ENCODE measurements around the gene VAV3.

- RRBS: no CpG with 5 or more reads among the region's 2 CpGs
Measured at GRCh38 chr1:99969353-99969551, 544 bp upstream of the SLC35A3 start.

- RRBS: no CpG with 5 or more reads among the region's 3 CpGs
Measured at GRCh38 chr1:100186784-100186983, 8.6 kb upstream of the LRRC39 start.

- RRBS: no CpG with 5 or more reads among the region's 3 CpGs
Measured at GRCh38 chr1:100279204-100279873, 13.3 kb downstream of the RTCA start.

GRCh38 chr1:100400394-100401081, 48.2 kb downstream of the CDC14A start:
- RRBS: no CpG with 5 or more reads among the region's 2 CpGs

DNA sequence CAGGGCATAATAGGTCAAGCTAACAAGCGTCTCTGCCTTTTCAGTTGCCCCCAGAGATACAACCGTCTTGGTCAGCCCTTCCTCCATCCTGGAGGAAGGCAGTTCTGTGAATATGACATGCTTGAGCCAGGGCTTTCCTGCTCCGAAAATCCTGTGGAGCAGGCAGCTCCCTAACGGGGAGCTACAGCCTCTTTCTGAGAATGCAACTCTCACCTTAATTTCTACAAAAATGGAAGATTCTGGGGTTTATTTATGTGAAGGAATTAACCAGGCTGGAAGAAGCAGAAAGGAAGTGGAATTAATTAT, 12.8 kb downstream of the VCAM1 start:
- RRBS: no CpG with 5 or more reads among the region's 4 CpGs

DNA sequence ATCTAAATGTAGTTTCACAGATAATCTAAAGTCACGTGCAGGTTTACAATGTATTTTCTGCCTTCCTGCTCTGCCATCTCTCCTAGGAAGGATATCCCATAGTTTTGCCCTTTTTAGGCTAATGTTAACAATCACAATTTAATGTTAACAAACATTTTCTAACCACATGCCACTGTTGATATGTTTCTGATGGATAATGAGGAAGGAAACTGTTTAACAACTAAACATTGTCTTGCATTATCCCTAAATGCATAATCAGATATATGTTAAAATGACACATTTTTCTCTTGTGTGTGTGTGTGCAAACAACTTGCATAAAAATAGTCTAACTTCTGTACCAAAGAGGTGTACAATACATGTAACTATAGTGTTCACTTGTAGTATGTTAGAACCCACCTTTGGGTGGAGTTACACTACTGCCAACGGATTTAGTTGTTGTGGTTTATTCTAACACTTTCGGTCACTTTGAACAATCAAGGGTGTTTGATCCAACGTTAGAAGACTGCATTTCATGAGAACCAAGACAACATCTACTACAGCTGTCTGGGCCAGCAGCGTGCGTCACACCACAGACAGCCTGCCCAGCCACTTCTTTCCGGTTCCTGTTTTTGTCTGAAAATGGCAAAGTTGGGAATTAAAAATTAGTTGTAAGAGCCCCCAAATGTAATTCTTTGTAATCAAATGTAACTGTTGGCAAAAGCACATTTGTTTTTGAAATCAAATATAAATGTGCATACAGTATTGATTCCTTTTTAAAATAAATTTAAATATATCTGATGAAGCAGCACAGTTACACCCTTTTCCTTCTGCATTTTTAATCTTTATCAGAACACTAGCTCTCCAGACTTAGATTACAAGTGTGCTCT, 86.4 kb upstream of the DPH5 start:
- RRBS: no CpG with 5 or more reads among the region's 7 CpGs

- RRBS: no CpG with 5 or more reads among the region's 3 CpGs
Measured at GRCh38 chr1:101162452-101162753, 74.4 kb upstream of the S1PR1 start.

DNA sequence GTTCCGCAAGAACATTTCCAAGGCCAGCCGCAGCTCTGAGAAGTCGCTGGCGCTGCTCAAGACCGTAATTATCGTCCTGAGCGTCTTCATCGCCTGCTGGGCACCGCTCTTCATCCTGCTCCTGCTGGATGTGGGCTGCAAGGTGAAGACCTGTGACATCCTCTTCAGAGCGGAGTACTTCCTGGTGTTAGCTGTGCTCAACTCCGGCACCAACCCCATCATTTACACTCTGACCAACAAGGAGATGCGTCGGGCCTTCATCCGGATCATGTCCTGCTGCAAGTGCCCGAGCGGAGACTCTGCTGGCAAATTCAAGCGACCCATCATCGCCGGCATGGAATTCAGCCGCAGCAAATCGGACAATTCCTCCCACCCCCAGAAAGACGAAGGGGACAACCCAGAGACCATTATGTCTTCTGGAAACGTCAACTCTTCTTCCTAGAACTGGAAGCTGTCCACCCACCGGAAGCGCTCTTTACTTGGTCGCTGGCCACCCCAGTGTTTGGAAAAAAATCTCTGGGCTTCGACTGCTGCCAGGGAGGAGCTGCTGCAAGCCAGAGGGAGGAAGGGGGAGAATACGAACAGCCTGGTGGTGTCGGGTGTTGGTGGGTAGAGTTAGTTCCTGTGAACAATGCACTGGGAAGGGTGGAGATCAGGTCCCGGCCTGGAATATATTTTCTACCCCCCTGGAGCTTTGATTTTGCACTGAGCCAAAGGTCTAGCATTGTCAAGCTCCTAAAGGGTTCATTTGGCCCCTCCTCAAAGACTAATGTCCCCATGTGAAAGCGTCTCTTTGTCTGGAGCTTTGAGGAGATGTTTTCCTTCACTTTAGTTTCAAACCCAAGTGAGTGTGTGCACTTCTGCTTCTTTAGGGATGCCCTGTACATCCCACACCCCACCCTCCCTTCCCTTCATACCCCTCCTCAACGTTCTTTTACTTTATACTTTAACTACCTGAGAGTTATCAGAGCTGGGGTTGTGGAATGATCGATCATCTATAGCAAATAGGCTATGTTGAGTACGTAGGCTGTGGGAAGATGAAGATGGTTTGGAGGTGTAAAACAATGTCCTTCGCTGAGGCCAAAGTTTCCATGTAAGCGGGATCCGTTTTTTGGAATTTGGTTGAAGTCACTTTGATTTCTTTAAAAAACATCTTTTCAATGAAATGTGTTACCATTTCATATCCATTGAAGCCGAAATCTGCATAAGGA, 3.3 kb downstream of the S1PR1 start:
- RRBS: 53% methylated on average over 8 of the region's 38 CpGs

DNA sequence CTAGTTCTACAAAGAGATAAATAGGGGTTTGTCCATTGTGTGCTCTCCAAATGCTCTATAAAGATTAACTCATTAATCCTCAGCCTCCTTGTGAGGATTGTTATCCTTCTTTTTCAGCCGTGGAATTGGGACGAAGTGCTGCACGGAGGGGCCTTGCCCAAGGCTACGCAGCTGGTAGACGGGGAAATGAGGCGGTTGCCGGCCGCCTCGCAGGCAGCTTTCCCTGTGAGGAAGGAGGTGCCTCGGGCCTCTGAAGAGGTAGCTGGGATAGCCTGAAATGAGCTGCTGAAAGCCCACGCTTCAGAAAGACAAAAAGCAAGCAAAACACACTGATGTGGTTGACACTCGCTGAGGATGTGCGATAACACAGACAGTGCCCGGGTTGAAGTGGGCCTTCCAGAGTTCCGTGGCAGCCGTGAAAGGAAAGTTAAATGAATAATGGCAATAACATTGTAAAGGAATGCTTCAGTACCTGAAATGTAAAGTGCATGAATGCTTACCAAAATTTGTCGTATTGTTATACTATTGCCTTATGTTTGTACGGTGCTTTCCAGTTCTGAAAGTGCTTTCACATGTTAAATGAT, 47.2 kb downstream of the S1PR1 start:
- RRBS: no CpG with 5 or more reads among the region's 18 CpGs

DNA sequence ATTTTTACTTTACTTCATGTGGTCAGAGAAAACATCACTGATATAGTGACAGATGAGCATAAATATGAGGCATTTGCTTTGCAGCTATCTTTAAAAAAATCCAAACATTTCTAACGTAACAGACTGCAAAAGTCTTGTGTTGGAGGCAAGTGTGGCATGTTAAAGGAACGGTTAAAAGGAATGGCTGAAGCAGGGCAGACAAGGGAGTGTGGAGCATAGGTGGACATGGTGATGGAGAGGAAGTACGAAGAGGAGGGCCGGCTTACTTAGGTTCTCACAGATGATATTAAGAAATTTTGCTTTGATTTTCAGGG, 263.4 kb upstream of the OLFM3 start:
- RRBS: no CpG with 5 or more reads among the region's 4 CpGs

GRCh38 chr1:103988742-103989171, 239.1 kb downstream of the AMY1C start:
- RRBS: 2% methylated on average over 3 of the region's 6 CpGs

GRCh38 chr1:107306710-107307006, 165.8 kb downstream of the NTNG1 start:
- RRBS: no CpG with 5 or more reads among the region's 3 CpGs

- RRBS: no CpG with 5 or more reads among the region's 5 CpGs
Measured at GRCh38 chr1:107415247-107415748, 274.5 kb downstream of the NTNG1 start.

DNA sequence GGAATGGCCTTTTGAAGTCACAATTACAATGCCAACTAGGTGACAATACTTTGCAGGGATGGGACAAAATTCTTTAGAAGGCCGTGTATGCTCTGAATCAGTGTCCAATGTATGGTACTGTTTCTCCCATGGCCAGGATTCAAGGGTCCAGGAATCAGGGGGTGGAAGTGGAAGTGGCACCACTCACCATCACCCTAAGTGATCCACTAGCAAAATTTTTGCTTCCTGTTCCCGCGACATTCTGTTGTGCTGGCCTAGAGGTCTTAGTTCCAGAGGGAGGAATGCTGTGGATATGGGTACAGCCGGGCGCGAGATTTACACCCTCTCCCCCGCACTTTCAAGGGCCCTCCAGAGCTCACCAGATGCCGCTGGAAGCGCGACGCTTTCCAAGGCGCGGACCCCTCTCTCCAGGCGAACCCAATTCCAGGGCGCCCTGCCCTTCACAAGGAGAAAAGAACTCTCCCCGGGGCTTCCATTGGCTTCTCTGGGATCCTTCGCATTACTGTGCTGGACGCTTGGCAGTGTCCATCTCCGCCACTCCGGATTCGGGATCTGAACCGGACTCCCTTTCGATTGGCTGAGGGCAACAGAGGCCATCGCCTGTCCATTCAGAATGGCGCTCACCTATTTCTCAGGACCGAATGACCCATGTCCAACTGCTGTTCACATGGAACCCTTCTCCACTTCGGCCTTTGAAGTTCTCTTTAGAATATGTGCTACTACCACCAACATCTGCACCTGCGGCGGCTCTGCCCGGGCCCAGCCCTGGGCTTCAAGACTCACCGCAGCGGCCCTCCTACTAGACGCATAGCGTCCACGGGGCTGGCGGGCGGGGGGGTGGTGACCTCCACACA, 394.6 kb downstream of the VAV3 start:
- RRBS: 96% methylated on average over 5 of the region's 37 CpGs

- RRBS: no CpG with 5 or more reads among the region's 2 CpGs
Measured at GRCh38 chr1:107675495-107675934, 289.5 kb downstream of the VAV3 start.

DNA sequence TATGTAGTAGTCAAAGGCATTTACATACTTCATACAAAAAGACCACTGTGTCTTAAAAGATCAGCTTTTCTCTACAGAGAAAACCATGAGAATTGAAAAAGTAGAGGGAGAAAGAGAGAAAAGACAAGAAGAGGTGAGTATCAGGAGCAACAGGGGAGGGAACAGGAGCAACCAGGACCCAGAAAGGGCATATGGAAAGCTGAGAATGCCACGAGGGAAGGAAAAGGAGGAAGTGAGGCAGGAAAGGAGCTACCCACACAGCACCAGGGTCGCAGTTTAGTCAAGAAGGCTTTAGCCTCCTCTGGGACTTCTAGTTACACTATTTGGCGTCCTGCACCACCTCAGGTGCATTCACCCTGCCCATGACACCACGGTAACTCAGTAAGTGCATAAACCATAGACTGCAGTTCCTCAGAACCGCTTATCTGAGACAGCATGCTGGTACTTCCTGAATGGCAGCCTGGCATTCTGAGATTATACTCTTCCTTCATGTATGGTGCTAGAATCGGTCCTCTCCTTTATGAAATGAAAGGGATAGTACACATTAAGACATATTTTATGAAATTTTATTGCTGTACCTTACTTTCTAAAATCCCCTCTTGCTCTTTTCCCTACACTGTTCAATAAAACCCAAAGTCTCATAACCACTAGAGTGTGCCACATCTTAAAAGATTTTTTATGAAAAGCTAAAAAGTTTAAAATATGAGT, 67.5 kb downstream of the VAV3 start:
- RRBS: no CpG with 5 or more reads among the region's 6 CpGs

- RRBS: 2% methylated on average over 40 of the region's 49 CpGs
Measured at GRCh38 chr1:107965039-107965336, at the start of gene VAV3. TSS of gene VAV3 (minus strand) at chr1:107965180.

DNA sequence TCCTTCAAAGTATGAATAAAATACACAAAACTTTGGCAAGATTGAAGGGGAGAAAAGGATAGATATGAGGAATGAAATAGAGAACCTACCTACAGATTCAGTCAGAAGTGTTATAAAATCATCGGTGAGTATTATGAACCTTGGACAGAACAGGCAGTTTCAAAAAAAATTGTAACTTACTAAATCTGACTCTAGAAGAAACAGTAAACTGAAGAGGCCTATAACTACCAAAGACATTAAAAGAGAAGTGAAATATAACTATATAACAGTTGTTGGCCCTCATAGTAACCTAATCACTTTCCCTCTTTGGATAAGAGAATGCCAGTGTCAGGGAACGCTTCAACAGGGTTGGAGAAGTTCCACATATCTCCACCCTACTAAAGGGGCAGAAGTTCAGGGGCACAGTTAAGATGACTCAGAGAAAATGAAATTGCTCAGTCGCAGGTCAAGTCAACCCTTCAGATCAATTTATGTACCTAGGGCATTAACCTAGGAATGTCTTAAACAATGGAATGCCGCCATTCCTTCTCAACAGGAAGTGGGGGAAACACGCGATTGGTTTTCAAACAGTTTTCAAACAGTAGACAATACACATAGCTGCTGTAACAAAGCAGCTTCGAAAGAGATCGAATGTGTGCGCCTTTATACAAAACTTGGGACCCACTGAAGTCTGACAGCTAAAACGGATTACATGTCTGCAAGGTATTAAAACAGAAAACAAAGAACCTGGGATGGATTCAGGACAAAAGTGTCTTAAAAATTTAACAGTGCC, 1.0 kb downstream of the SLC25A24 start:
- RRBS: no CpG with 5 or more reads among the region's 10 CpGs

DNA sequence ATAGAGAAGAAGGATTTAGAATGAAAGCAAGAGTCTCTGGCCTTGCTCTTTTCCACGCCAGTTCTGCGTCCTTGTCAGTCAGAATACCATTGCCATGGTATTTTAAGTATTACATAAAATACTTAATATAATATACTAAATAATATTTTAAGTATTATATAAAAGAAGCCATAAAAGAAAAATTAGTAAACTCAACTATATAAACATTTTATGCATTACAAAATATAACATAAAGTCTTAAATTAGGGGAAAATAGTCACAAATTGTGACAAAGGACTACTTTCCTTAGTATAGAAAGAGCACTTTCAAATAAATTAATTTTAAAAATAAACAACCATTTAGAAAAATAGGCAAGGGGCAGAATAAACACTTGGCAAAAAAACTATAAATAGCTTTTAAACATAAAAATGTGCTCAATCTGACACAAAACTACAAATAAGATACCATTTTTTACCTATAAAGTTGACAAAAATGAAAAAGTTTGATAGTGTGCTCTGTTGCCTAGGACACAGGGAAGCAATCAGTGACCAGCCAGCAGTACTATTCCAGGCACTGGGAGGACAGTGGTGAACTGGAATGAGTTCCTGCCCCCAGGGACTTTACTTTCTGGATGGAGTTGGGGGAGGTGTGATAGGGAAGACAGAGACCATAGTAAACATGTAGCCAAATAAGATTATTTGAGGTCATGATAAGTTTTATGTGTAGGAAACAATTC, 41.6 kb downstream of the EEIG2 start:
- RRBS: no CpG with 5 or more reads among the region's 2 CpGs

- RRBS: no CpG with 5 or more reads among the region's 3 CpGs
Measured at GRCh38 chr1:108700559-108701652, 8.8 kb downstream of the PRPF38B start.

Measured in T47D (cell line).